Subcutaneous adipose tissue (tissue), 3 donors: ENCODE results near the gene TRA2B.

DNA sequence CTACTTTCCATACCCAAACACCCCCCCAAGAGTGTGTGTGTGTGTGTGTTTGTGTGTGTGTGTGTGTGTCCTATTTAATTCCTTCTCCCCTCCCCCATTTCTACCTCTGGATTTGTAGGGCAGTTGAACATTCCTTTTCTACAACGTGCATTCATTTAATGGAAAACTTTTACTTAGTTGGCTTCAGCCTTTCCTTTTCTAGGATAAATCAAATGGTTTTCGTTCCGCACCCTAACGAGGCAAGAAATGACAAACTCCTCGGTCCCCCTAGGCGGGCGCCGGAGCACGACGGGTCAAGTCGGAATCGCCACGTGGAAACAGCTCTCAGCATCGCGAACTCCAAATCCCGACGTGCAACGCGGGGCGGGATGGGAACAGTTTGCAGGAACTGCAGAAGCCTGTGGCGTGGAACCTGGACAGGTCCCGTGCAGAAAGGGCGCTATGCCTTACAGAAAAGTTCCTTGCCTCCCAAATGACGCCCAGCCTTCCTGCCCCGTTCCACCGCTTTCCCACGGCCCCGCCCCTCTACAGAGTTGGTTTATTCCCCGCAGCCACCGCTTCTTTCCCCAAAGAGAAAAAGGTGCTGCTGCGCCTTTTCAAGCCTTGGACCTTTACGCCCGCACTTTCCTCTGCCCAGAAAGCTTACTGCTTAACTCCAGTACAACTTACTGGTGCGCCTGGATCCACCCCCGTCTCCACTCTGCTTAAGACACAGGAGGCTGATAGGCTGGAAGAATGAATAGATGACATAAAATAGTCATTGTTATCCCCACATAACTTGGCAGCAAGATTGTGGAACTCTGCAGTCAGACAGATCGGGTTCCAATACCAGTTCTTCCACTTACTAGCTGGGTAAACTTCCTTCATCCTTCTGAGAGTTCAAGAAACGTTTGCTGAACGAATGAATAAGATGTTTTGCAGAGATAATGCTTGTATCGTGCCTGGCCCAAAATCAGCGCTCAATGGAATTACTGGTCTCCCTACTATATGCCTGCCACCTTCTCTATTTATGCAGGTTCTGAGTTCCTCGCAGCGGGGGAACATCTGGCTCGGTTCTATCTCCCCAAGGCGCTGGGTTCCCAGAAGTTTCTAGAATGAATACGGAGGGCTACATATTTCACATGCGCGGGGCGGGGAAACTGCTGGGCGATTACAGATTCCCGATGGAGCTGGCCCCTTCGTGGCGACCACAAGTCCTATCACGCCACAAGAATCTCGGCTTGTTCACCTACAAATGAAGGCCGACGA lies 867 bp upstream of the EIF2B5 start:
- PRO-cap = unidirectional peak, plus-strand start at position 393 of the sequence
- RAMPAGE, long total RNA, 3 experiments = no peak in any of the 3 experiments

- PRO-cap = no peak
- RAMPAGE, long total RNA, 3 experiments = no peak in any of the 3 experiments
Measured at GRCh38 chr3:184160890-184161184, 5.7 kb downstream of the DVL3 start.

DNA sequence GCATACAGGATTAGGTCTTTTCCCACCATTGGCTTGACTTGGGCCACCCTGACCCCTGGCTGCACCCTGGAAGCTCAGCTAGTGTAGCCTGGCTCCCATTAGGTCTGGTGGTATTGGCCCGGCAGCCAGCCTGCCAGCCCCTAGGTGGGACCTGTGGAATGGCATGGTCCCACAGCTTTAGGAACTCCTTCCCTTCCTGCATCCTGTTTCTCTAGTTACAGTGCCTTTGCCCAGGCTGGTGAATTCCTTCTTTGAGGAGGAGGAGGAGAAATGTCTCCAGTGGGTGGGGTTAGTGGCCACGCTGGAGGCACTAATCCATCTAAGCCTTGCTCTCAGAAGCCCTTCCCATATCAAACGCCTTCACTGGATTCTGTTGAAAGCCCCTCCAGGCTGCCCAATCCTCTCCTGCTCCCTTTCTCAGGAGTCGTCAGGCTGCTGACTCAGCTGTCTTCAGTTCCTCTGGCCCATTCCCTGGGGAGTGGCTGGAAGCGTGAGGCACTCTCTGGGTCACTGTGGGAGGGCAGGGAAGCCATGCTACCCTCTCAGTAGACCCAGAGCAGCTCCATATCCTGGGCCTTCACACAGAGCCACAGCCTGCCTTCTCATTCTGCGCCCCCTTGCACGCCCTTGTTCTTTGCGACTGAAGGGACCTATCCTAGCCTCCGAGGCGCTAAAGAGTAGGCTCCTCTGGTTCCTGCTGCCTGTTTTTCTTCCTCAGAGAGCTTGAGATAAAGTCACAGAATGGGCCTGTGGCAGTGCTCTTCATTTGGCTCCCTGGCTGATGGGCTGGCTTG lies 2.7 kb downstream of the AP2M1 start:
- PRO-cap = unidirectional peak, minus-strand start at position 217 of the sequence
- RAMPAGE, long total RNA, 3 experiments = no peak in any of the 3 experiments

- PRO-cap = no peak
- RAMPAGE, long total RNA, 3 experiments = no peak in any of the 3 experiments
Measured at GRCh38 chr3:184249861-184250711, 614 bp downstream of the EEF1AKMT4 start.

- PRO-cap = bidirectional peak, plus-strand start at chr3:184299254, minus-strand start at chr3:184298949
- RAMPAGE, long total RNA, 3 experiments = no peak in any of the 3 experiments
Measured at GRCh38 chr3:184298672-184299152, 329 bp upstream of the PSMD2 start.

- PRO-cap = no peak
- RAMPAGE, long total RNA, 3 experiments = no peak in any of the 3 experiments
Measured at GRCh38 chr3:184317610-184317871, 3.1 kb downstream of the EIF4G1 start.

- PRO-cap = bidirectional peak, plus-strand start at chr3:184337114, minus-strand start at chr3:184337066
- RAMPAGE, long total RNA, 3 experiments = start-site peak on the plus strand in 1 of 3 experiments, at chr3:184336938-184337343 at its widest, 7 reads per replicate
Measured at GRCh38 chr3:184336633-184337288, 639 bp upstream of the FAM131A start.

GRCh38 chr3:184346369-184347124 lies 9.1 kb downstream of the FAM131A start:
- PRO-cap = no peak
- RAMPAGE, long total RNA, 3 experiments = no peak in any of the 3 experiments

- PRO-cap = no peak
- RAMPAGE, long total RNA, 3 experiments = no peak in any of the 3 experiments
Measured at GRCh38 chr3:184351221-184352585, 9.7 kb downstream of the CLCN2 start.

- PRO-cap = no peak
- RAMPAGE, long total RNA, 3 experiments = no peak in any of the 3 experiments
Measured at GRCh38 chr3:184368132-184368408, 6.6 kb downstream of the POLR2H start.

GRCh38 chr3:184378549-184379567 lies 851 bp upstream of the THPO start:
- PRO-cap = no peak
- RAMPAGE, long total RNA, 3 experiments = no peak in any of the 3 experiments

DNA sequence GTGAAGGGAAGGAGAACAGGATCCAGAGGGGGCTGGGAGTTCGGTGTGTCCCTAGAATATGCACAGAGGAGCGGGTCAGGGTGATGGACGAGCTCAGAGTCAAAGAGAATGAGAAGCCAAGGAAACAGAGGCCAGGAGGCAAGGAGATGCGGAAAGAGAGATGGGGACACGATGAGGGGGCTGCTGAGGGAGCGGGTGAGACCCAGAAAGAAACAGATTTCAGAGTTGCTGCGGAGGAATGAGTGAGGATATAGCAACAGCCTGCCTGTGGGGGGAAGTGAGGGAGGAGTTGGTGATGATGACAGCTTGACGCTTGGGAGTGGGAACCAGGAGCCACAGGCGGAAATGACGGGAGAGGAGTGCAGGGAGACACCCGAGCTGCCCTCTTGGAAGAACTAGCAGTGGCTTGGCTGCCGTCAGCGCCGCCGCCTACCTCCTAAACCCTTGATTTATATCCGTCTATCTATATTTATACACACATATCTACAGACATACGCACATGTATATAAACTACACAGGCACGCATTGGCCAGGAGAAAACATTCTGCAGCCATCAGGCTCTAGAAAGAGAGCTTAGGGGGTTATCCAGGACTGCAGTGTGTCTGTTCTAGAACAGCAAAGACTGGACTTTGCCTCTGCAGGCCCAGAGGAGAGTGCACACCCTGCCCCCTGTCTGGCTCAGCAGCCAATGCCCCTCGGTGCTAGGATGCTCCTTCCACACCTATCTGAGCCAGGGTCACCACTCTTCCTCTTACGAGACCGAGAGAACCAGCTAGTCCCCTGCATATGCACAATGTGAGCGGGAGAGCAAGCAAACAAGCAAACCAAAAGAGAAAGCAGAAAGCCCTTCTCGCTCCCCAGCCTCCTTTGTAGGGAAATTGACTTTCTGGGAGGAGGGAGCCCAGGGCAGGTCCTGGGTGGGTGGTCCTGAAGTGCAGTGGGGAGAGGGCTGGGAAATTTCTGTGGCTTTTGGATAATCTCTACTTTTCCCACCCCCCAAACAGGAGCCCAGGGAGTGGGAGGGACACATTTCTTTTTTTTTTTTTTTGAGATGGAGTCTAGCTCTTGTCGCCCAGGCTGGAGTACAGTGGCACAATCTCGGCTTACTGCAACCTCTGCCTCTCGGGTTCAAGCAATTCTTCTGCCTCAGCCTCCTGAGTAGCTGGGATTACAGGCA lies 45.3 kb upstream of the MAGEF1 start:
- PRO-cap = bidirectional peak, plus-strand start at position 342 of the sequence, minus-strand start at position 221 of the sequence
- RAMPAGE, long total RNA, 3 experiments = no peak in any of the 3 experiments

GRCh38 chr3:185078321-185078860 lies 74.5 kb downstream of the C3orf70 start:
- PRO-cap = no peak
- RAMPAGE, long total RNA, 3 experiments = no peak in any of the 3 experiments

DNA sequence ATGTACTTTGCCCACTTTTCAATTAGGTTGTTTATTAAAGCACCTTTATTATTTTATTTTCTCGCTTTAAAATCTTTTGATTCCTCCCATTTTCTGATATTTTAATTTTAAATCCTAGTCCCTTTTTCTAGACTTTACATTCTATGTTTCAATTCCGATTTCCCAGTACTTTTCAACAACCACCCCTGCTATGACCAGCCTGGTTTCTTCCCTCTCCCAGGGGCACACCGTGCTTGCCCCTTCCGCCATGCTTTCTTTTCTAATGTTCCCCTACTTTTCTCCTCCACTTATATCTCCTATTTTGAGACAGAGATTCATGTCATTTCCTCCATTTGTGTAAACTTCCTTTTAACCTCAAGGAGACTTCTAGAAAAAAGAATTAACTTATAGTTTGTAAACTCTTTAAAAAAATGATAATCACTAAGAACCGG lies 38.5 kb upstream of the MAP3K13 start:
- PRO-cap = no peak
- RAMPAGE, long total RNA, 3 experiments = no peak in any of the 3 experiments

DNA sequence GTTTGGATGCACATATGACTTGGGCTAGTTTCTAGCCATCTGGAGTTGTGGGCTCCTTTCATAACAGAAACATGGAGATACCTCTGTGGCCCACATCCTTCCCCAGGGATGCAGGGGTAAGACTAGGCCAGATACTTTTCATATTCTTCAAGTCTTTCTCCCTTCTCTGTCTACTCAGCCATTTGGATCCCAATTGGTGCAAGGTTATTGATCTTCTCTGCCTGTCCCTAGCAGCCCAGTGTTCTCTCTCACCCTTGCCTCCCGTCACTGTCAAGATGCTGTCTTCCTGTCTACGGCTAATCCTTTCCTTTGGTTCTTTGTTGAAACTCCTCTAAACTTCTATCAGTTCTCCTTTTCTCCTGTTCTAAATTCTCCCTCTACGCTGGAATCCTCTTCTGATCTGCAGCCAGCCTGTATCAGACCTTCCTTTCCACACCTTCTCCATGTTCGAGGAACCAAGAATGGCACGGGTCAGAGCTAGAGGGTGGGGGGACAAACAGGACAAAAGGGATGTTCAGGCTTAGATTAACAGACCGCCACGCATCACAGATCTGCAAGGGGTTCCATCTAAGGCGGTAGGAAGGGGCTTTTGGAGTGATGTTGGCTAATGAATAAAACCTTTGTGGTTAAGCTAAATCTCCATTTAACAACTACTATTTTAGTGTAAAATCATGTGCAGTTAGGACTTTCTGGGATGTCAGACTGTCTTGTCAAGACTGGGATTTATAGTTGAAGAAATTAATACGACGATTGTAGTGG lies 51.4 kb downstream of the SENP2 start:
- PRO-cap = no peak
- RAMPAGE, long total RNA, 3 experiments = no peak in any of the 3 experiments

DNA sequence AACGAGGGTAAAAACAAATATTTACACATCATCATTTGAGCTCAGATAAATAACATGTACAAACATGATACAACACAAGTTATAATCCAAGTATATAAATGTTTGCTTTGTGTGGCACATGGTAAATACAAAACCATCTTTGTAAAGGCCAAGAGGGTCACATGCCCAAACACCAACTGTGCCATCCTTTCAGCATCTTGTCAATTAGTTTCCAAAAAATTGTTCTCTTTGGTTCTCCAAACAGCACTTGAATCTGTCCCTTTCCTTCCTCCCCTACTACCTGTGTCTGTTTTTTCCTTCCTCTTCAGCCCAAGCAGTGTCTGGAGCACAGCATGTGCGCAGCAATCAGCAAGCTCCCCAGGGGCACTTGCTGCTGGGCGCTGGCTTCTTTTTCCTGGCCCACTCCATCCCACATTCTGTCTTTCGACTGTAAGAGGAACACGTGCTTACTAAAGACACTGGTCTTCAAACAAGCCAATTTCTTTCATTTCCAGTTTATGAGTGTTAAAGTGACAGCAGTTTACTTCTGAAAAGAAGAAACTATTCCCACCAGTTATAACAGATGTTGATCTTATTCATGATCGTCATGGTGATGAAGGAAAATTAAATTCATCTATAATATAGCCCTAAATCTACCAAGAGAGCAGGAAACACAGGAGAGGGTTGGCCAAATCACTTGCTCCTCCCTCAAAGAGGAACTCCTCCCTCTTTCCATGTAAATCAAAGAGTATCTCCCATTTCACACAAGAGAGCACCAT lies 115.6 kb downstream of the IGF2BP2 start:
- PRO-cap = no peak
- RAMPAGE, long total RNA, 3 experiments = no peak in any of the 3 experiments

DNA sequence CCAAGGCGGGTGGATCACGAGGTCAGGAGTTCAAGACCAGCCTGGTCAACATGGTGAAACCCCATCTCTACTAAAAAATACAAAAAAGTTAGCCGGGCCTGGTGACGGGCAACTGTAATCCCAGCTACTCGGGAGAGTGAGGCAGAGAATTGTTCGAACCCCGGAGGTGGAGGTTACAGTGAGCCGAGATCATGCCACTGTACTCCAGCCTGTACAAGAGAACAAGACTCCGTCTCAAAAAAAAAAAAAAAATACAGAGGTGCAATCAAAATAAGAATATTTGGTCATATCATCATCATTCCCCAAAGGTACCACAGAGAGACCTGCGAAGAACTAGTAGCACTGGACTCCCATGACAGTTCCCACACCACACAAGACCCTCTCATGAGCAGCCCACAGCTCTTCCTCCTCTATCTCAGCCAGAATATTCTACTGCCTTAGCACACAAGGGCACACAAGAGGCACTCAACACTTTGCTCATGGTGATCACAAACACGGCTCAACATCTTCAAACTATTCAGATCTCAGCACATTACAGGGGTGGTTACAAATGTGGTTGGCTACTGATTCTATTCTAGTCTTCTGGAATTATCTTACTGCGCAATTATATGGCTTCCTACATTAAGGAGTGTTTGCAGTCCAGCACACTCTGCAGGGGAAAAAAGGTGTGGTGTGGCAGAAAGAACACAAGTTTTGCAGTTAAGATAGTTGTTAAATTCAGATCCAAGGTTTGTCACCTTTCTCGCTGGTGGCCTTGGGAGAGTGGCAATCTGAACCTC lies 32.1 kb downstream of the IGF2BP2 start:
- PRO-cap = no peak
- RAMPAGE, long total RNA, 3 experiments = no peak in any of the 3 experiments

GRCh38 chr3:185914281-185915050 lies 23.3 kb downstream of the TRA2B start:
- PRO-cap = no peak
- RAMPAGE, long total RNA, 3 experiments = no peak in any of the 3 experiments

- PRO-cap = bidirectional peak, plus-strand start at chr3:185937464, minus-strand start at chr3:185937438; bidirectional peak, plus-strand start at chr3:185938282, minus-strand start at chr3:185938014
- RAMPAGE, long total RNA, 3 experiments = start-site peak on the minus strand in 3 of 3 experiments, at chr3:185937972-185938000 at its widest, 103 to 122 reads per replicate
Measured at GRCh38 chr3:185937021-185938130, at the start of gene TRA2B. TRA2B (minus strand) TSS chr3:185938014.

- PRO-cap = unidirectional peak, plus-strand start at chr3:185959972
- RAMPAGE, long total RNA, 3 experiments = start-site peak on the plus strand in 1 of 3 experiments, at chr3:185959949-185959971 at its widest, 13 reads per replicate
Measured at GRCh38 chr3:185959598-185960485, 22.0 kb upstream of the TRA2B start.